Endothelial cell of umbilical vein (primary cell): ENCODE measurements around the gene CAPG.

- PRO-cap, result no peak
CAGE:
- cytosol, long polyA minus RNA, result no peak
- cytosol, long polyA plus RNA, result no peak
- long polyA plus RNA, result no peak
- nucleus, long polyA minus RNA, result no peak
- nucleus, long polyA plus RNA, result no peak
Observed at GRCh38 chr2:85268486-85268924, 59.3 kb downstream of the TGOLN2 start.

GRCh38 chr2:85269925-85270572 lies 57.7 kb downstream of the TGOLN2 start:
- PRO-cap, result no peak
CAGE:
- cytosol, long polyA minus RNA, result no peak
- cytosol, long polyA plus RNA, result no peak
- long polyA plus RNA, result no peak
- nucleus, long polyA minus RNA, result no peak
- nucleus, long polyA plus RNA, result no peak

DNA sequence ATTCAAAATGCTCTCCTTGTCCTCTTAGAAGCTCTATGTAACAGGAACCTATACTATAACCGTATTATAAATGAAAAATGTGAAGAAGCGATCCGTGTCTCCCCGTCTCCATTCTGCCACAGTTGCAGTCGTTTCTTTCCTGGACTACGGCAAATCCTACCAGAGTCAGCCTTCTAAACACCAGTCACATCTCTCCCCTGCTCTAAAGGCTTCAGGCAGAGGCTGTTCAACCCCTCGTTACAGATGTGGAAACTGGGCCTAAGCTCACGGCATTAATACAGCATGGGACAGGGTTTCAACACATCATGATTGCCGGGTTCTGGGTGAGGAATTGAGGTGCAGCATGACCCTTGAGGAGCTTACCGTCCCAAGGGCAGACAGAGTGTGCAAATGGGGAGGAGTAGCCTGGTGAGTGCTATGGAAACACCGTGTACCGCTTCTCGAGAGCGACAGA lies 51.3 kb downstream of the TGOLN2 start:
- PRO-cap, result no peak
CAGE:
- cytosol, long polyA minus RNA, result no peak
- cytosol, long polyA plus RNA, result no peak
- long polyA plus RNA, result no peak
- nucleus, long polyA minus RNA, result no peak
- nucleus, long polyA plus RNA, result no peak

- PRO-cap, result no peak
CAGE:
- cytosol, long polyA minus RNA, result no peak
- cytosol, long polyA plus RNA, result no peak
- long polyA plus RNA, result no peak
- nucleus, long polyA minus RNA, result no peak
- nucleus, long polyA plus RNA, result no peak
Observed at GRCh38 chr2:85319451-85320220, 8.2 kb downstream of the TGOLN2 start.

DNA sequence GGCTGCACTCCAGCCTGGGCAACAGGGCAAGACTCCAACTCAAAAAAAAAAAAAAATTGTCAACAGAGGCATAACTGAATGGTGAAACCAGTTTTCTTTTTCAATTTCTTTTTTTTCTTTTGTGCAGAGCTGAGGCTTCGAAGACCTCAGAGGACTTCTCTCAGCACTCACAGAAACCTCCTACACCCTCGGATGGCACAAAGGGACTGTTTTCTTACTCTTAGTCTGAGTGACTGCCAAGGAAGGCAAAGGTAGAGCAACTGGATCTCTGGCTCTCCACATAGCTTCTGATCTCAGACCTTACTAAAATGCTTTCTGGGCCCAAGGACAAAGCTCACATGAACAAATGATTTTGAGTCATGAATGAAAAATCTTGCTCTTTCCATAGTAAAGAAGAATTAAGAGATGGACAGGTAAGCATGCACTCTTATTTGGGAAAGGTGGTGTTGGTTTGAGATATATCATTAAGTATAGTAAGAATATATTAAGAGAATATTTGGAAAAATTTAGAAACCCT lies 2.3 kb downstream of the ELMOD3 start:
- PRO-cap, result no peak
CAGE:
- cytosol, long polyA minus RNA, result no peak
- cytosol, long polyA plus RNA, result no peak
- long polyA plus RNA, result no peak
- nucleus, long polyA minus RNA, result no peak
- nucleus, long polyA plus RNA, result no peak

DNA sequence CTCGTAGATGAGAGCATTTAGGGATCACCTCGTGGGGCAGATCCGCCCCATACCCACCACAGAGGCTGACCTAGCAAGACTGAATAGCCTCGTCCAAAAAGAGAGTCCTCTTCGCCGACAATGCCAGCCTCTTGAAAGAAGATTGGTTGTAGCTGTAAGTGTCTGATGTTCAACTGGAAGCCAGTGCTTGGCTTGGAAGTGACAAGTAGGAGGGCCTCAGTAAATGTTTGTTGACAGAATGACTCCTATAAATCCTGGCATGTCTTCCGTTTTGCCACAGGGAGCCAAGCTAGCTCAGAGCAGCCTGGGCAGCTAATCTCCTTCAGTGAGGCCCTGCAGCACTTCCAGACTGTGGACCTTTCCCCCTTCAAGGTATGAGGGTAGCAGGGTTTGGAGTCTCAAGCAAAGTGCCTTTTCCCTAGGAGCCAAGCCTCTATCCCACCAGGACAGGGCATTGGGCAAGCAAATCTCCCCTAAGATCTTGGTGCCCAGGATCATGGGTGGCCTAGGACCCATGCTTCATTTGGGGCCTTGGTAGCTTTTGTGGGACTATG lies 15.0 kb downstream of the ELMOD3 start:
- PRO-cap, result no peak
CAGE:
- cytosol, long polyA minus RNA, result no peak
- cytosol, long polyA plus RNA, result no peak
- long polyA plus RNA, result no peak
- nucleus, long polyA minus RNA, result no peak
- nucleus, long polyA plus RNA, result no peak

GRCh38 chr2:85410165-85410898 lies at the start of gene CAPG:
CAPG (minus strand) TSS chr2:85410366.
- PRO-cap, result no peak
CAGE:
- cytosol, long polyA minus RNA, result no peak
- cytosol, long polyA plus RNA, result no peak
- long polyA plus RNA, result no peak
- nucleus, long polyA minus RNA, result no peak
- nucleus, long polyA plus RNA, result no peak

GRCh38 chr2:85419296-85419777 lies 823 bp downstream of the SH2D6 start:
- PRO-cap, result no peak
CAGE:
- cytosol, long polyA minus RNA, result no peak
- cytosol, long polyA plus RNA, result no peak
- long polyA plus RNA, result no peak
- nucleus, long polyA minus RNA, result no peak
- nucleus, long polyA plus RNA, result no peak

DNA sequence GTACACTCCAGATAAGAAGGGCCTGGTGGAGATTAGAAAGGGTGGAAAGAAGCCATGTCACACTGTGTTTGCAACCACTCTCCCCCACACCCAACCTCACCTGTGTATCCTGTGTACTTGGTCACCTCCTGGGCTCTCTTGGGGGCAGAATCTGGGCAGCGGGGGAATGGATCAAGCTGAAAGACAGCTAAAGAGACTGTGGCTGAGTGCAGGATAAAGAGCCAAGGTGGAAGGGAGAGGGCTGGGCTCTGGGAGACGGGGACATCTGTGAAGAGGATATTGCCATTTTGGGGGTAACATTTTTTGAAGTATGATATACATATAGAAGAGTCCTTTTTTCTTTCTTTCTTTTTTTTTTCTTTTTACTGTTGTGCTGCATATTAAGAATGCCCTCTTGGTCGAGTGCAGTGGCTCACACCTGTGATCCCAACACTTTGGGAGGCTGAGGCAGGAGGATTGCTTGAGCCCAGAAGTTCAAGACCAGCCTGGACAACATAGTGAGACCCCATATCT lies 3.4 kb downstream of the SH2D6 start:
- PRO-cap, result no peak
CAGE:
- cytosol, long polyA minus RNA, result no peak
- cytosol, long polyA plus RNA, result no peak
- long polyA plus RNA, result no peak
- nucleus, long polyA minus RNA, result no peak
- nucleus, long polyA plus RNA, result no peak

DNA sequence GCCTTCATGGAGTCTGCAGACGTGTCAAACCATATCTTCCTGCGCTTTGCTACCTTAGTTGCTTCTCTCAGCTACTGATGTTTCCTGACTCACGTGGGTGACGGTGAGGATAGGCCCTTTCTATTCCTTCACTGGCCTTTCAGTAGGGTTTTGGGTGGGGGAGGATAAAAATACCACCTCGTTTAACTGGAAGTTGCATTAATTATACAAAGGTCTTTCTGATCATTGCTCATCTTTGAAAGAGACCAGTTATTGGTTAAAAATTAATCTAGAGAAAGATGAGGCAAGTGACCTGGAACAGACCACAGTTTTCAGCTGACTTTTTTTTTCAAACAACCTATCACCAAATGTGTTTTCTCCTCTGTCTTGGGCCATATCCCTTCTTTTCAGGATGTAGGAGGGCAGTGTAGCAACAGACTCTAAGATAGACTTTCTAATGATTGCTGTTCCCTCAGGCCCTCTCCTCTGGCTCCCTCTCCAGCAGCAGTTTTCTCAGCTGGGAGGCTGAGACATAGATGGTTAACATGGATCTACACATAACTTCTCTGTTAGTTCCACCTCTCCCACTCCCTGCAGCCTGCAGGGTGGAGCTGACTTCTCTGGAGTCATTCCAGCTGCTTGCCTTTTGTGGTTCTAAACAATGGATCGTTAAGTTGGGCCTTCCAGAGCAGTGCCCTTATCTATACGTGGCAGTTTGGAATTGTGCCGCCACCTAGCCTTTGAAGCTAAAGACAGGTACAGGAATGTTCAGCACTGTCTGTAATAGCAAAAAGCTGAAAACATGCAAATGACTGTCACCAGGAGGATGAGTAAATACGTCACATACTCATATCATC lies 49.9 kb downstream of the SH2D6 start:
- PRO-cap, result no peak
CAGE:
- cytosol, long polyA minus RNA, result no peak
- cytosol, long polyA plus RNA, result no peak
- long polyA plus RNA, result no peak
- nucleus, long polyA minus RNA, result no peak
- nucleus, long polyA plus RNA, result no peak

GRCh38 chr2:85475943-85476451 lies 57.5 kb downstream of the SH2D6 start:
- PRO-cap, result no peak
CAGE:
- cytosol, long polyA minus RNA, result no peak
- cytosol, long polyA plus RNA, result no peak
- long polyA plus RNA, result no peak
- nucleus, long polyA minus RNA, result no peak
- nucleus, long polyA plus RNA, result no peak

GRCh38 chr2:85499883-85500762 lies 38.8 kb upstream of the MAT2A start:
- PRO-cap, result no peak
CAGE:
- cytosol, long polyA minus RNA, result no peak
- cytosol, long polyA plus RNA, result no peak
- long polyA plus RNA, result no peak
- nucleus, long polyA minus RNA, result no peak
- nucleus, long polyA plus RNA, result no peak

- PRO-cap, result bidirectional peak, plus-strand start at chr2:85538802, minus-strand start at chr2:85538709
CAGE:
- cytosol, long polyA minus RNA, result no peak
- cytosol, long polyA plus RNA, result no peak
- long polyA plus RNA, result no peak
- nucleus, long polyA minus RNA, result no peak
- nucleus, long polyA plus RNA, result no peak
Observed at GRCh38 chr2:85538235-85538983, 559 bp upstream of the MAT2A start.

DNA sequence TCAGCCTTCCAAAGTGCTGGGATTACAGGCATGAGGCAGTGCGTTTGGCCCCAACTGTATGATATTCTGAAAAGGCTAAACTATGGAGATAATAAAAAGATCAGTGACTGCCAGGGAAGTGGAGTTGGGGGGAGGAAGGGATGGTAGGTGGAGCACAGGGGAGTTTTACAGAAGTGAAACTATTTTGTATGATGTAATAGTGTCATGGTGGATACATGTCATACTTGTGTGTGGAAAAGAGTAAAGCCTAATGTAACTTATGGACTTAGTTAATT lies 2.8 kb upstream of the GGCX start:
- PRO-cap, result no peak
CAGE:
- cytosol, long polyA minus RNA, result no peak
- cytosol, long polyA plus RNA, result no peak
- long polyA plus RNA, result no peak
- nucleus, long polyA minus RNA, result no peak
- nucleus, long polyA plus RNA, result no peak

DNA sequence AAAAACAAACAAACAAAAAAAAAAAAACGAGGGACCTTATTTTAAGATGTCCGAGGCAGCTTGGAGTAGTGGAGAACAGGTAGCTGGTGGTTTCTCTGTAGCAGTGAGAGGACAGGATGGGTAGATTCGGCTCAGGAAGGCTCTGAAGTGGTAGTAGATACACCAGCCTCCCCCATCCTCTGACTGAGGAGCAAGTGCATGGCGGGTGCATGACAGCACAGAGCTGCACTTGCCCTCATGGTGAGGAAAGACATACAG lies 708 bp upstream of the VAMP5 start:
- PRO-cap, result no peak
CAGE:
- cytosol, long polyA minus RNA, result no peak
- cytosol, long polyA plus RNA, result no peak
- long polyA plus RNA, result no peak
- nucleus, long polyA minus RNA, result no peak
- nucleus, long polyA plus RNA, result no peak

DNA sequence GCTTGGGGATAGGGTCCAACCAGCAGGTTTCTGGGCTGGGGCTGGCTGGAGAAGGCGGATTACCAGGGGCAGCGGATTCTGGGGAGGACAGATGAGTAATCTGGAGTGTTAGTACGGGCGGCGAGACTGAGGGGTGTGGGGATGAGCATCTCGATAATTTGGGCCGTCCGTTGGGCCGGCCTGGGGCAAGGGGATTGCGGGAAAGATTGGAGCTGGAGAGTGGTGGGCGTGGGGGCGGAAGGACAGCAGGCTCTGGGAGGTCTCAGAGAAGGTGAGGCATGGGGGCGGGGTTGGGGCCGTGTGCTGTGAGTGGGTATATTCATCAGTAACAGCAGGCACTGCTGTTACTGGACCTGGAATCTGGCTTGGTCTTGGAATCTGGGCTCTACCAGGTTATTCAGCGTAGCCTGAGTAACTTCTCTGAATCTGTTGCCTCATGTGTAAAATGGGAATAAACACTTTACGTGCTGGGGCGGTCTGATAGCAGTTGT lies 363 bp downstream of the RNF181 start:
- PRO-cap, result no peak
CAGE:
- cytosol, long polyA minus RNA, result no peak
- cytosol, long polyA plus RNA, result no peak
- long polyA plus RNA, result no peak
- nucleus, long polyA minus RNA, result no peak
- nucleus, long polyA plus RNA, result no peak

- PRO-cap, result no peak
CAGE:
- cytosol, long polyA minus RNA, result no peak
- cytosol, long polyA plus RNA, result no peak
- long polyA plus RNA, result no peak
- nucleus, long polyA minus RNA, result no peak
- nucleus, long polyA plus RNA, result no peak
Observed at GRCh38 chr2:85748508-85749659, 4.9 kb upstream of the ATOH8 start.

DNA sequence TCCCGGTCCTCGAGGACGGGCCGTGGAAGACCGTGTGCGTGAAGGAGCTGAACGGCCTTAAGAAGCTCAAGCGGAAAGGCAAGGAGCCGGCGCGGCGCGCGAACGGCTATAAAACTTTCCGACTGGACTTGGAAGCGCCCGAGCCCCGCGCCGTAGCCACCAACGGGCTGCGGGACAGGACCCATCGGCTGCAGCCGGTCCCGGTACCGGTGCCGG lies 317 bp downstream of the ATOH8 start:
- PRO-cap, result no peak
CAGE:
- cytosol, long polyA minus RNA, result no peak
- cytosol, long polyA plus RNA, result no peak
- long polyA plus RNA, result no peak
- nucleus, long polyA minus RNA, result no peak
- nucleus, long polyA plus RNA, result no peak

DNA sequence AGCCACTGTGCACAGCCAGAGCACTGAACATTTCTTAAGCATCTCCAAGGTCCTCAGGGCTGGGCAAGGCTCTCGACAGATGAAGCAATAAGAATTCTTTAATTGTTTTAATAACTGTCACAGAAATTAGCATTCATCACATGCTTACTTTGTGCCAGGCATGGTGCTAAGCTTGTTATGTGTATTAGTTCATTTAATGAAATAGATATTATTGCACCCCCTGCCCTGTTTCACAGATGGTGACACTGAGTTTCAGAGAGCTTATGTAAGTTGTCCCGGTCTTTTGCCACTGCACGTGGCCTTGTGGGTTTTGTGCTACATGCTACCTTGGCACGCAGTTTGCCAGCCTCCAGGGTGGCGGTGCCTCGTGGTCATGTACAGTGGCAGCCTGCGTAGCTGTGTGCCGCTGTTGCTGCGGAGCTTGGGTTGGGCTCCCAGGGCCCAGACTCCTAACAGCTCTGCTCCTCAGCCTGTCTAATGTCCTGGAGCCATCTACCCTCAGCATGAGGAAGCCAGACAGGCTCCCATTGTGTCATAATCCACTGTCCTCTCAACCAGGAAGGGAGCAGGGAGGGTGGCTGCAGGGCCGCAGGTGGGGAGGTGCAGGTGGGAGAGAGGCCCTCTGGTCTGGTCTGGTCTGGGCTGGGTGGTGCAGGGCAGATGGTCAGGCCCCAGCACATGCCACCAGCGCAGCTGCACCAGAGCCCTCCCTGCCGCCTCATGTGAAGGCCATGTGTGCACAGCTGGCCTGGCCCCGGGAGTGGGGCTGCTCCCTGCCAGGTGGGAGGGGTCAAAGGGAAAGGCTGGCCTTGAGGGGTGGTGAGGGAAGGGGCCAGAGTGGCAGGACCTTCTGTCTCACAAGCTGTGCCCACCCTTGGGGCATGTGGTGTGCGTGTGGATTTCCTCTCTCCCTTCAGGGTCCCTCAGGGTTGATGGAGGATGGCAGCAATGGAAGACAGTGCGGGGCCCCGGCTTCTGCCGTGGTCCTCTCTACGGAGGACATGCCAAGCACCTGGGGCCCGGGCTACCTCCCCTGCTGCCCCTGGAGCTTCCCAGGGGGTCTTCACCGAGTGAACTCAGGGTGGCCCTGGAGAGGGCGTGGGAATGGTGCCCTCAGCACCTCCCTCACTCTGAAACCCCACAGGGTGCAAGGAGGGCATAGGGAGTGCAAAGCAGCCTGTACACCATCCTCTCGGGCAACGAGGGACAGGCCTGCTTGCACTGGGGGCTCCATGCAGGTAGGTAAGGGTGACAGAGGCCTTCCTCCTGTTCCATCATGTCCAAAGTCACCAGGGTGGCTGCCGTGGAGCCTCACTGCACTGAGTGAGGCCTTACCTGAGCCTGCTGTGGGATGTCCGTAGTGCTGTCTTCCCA lies 4.8 kb downstream of the ATOH8 start:
- PRO-cap, result no peak
CAGE:
- cytosol, long polyA minus RNA, result no peak
- cytosol, long polyA plus RNA, result no peak
- long polyA plus RNA, result no peak
- nucleus, long polyA minus RNA, result no peak
- nucleus, long polyA plus RNA, result no peak

GRCh38 chr2:85889894-85890463 lies 1.2 kb upstream of the ST3GAL5 start:
- PRO-cap, result no peak
CAGE:
- cytosol, long polyA minus RNA, result no peak
- cytosol, long polyA plus RNA, result no peak
- long polyA plus RNA, result no peak
- nucleus, long polyA minus RNA, result no peak
- nucleus, long polyA plus RNA, result no peak